Parietal lobe (tissue), 2 donors: ENCODE measurements around the gene MUS81.

DNA sequence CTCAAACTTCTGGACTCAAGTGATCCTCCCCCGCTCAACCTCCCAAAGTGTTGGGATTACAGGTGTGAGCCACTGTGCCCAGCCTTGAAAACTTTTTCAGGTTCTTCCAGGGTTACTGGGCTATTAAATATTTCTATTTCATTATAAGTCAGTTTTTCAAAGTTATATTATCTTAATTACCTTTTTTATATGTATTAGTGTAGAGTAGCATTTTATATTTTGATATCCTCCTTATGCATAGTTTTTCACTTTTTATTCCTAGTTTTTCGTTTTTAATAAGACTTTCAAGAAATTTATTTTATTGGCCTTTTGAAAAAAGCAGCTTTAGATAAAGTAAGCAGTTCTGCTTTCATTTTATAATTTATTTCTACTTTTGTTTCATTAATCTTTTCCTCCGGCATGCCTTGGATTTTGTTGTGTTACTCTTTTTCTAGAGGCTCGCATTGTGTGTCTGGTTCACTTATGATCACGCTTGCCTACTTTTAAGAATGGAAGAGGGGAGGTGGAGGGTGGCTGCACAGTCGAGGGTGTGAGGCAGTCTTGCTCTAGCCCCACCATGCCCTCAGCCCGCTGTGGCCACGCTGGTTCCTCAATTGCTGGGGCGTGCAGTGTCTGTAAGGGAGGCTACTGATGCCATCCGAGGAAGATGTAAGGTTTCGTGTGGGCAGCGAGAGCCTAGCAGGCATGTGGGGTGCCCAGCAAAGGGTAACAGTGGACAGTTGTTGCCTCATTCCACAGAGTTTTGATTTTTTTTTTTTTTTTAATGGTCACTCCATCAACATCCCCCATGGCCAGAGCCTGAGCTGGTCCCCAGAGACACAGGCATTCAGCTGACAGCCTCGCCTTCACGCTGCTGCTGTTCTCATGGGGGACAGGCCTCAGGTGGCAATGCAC, 55.2 kb downstream of the FRMD8 start:
- RAMPAGE, long total RNA, result no peak

DNA sequence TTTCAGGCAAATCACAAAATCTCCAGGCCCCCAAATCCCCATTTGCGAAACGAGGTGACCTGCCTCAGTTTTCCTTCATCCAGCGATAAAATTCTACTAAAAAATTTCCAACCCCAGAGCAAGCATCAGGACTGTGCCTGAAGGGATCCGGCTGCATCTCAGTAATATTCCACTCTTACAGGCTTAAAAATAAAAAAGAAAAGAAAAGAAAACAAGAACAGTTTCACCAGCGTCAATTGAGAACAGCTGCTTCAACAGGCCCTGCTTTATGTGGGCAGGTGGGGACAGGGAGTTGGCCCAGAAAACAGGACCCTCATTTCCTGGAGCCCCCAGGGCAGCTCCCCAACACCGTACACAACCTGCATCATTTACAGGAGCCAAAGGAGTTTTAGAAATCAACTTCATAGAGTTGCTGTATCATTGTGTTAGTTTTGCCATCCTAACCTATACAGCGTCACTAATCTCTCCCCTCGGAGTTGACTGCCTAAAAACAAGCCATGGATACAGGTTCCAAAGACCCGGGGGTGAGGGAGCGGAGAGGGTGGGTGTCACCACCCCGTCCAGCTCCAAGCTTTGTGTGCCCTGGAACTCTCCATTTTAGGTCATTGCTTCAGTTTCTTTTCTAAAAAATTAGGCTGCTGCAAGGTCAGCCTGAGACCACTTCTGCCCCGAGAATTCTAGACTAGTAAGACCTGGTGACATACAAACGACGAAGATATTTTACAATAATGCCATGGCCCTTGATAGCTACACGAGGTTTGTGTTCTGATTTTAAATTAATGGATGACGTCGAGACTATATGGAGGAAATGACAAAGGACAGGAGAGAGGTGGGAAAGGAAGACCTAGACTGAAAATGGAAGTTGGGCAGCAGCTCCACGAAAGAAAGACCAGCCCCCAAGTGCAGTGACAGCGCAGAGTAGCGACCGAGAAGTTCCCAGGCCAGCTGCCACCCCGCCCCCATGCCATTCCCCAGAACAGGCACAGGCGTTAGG, 28.1 kb upstream of the SCYL1 start:
- RAMPAGE, long total RNA, result no peak

DNA sequence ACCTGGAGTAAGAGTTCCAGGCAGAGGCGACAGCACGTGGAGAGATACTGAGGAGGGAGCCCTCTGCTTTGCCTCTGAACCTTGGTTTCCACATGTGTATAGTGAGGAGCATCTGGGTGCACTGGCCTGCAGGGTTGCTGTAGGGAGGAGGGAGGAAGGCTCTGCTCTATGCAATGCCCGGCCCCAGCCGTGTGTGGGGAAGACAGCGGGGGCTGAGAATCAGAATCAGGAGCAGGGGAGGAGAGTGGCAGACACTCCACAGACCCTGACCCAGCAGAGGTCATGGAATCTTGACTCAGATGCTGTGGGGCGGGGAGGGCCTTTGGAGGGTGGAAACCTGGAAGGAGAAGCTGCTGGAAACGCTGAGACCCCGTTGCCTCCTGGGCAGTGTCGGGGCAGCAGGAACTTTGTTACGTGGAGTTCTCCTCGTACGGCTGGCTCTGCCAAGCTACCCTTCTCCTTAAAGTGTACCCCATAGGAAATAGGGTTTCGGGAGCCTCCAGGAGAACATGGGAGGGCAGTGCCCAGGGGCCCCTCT, 4.1 kb downstream of the SCYL1 start:
- RAMPAGE, long total RNA, result no peak

DNA sequence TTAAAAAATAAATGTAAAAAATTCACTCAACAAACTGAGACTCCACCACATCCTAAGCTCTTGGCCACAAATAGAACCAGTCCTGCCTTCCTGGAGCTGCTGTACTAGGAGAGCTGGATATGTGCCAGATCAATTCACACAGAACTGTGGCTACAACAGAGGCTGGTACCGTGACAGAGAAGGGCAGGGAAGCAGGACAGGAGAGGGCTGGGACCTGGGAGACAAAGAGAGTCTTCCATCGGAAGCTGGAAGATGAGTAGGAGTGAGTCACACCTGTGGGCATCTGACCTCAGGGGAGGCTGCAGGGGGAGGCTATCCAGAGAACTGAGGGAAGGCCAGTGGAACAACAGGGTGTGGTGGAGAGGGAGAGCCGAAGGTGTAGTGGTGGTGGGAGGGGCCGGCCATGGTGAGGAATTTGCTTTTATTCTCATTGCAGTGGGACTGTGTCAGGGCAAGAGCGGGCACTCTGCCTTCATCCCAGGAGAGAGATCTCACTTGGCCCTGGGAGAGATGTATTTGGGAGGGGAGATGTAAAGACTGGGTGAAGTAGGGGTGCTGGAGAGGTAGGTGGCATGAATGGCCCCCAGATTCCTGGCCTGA, 1.9 kb upstream of the LTBP3 start:
- RAMPAGE, long total RNA, result no peak

- RAMPAGE, long total RNA, result no peak
These were observed 3.9 kb downstream of the EHBP1L1 start for GRCh38 chr11:65579333-65580504.

GRCh38 chr11:65582241-65582863, 6.5 kb downstream of the EHBP1L1 start:
- RAMPAGE, long total RNA, result no peak

- RAMPAGE, long total RNA, result no peak
These were observed 940 bp downstream of the MAP3K11 start for GRCh38 chr11:65612933-65613629.

DNA sequence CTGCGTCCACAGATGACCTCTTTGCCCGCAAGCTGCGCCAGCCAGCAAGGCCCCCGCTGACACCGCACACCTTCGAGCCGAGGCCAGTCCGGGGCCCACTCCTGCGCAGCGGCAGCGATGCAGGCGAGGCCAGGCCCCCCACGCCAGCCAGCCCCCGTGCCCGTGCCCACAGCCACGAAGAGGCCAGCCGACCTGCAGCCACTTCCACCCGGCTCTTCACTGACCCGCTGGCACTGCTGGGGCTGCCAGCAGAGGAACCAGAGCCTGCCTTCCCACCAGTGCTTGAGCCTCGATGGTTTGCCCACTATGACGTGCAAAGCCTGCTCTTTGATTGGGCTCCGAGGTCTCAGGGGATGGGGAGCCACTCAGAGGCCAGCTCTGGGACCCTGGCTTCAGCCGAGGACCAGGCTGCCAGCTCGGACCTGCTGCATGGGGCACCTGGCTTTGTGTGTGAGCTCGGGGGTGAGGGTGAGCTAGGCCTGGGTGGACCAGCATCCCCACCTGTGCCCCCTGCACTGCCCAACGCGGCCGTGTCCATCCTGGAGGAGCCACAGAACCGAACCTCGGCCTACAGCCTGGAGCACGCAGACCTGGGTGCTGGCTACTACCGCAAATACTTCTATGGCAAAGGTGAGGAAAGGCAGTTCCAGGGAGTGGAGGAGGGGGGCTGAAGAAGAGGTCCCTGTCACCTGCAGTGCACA, 3.2 kb downstream of the SIPA1 start:
- RAMPAGE, long total RNA, result no peak

DNA sequence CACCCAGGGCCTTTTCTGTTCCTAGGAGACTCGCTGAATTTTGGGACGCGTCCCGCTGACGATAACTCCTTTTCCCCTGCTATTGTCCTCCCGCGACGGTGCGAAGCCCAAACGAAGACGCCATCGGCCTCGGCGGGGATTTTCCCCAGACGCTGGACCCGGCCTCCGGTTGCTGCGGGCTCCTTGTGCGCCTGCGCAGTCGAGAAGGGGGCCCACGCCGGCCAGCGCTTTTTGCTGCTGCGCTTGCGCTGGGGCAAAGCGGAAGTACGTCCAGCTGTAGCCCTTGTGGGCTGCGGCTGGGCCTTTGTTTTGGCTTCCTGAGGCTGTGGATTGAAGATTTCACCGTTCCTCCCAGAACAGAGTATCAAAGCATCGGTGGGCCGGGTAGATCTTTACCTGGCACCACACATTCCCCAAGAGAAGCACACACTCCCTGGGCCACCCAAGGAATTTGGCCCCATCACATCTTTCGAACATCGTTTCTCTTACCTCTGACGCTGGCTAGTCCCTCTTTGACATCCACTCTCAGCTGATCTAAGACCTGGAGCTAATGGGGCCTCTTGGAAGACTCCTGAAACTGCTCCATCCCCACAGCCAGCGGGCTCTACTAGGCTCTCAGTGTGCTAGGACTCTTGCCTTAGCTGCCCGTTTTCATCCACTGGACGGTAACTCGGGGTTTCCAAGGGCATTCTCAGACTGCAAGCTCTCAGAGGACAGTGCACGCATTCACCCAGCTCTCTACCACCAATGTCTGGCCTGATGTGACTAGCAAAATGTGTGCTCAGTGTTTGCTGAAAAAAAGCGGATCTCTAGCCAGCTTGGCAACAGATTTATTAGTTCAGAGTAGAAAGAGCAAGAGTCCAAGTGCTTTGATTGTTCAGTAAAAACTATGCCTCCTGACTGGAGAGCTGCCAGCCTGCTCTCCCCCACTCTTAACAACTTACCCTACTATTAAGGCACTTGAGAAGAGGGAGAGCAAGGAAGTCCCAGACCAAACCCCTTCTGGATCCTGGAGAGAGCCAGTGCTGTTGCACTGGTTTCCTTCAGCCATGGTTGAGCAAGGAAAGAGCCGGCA, 9.6 kb downstream of the RELA start:
- RAMPAGE, long total RNA, result no peak

DNA sequence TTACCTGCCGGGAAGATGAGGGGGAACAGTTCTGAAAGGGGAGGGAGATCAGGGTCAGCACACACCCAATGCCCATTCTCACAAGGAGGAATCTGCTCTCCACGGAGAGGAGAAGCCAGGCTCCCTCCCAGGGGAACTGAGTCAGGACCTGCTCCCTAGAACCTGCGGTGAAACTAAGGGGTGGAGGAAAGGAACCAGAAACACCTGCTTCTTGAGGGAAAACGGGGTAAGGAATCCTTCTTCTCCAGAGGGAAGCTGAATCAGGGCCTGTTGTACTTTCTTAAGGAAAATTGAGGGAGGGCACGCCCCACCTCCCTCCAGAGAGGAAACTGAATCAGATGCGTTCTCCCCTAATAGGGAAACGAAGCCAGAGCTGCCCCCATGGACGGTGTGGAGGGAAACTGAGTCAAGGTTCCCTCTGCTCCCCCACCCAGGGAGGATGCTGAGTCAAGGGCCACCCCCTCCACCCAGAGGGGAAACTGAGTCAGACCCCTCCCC, 492 bp downstream of the RELA start:
- RAMPAGE, long total RNA, result no peak

DNA sequence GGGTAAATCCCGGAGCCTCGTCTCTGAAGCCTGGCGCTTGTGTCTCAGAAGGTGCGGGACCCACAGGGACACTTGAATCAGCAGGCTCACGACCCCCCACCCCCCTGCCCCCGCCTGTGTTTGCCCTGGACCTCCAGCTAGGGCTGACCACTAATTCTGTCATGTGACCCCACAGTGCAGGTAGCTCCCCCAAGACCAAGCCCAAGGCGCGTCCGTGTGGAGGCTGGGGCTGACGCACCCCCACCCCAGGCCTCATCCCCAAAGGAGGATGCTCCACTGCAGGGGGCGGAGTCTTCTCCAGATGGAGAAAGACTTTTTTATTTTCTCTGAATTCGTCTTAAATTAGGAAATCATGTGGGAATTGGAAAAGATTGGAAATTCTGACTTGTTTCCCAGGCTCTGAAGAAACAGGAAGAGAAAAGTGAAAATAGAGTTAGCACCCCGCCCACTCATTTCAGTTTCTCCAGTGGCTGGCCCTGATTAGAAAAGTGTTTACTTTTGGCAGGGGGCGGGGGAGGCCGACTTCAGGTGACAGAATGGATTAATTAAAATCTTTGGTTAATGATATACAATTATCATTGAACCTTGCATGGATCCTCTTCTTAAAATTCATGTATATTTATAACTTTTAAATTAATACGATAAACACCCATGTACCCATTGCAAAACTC, 1.1 kb upstream of the RELA start:
- RAMPAGE, long total RNA, result no peak

DNA sequence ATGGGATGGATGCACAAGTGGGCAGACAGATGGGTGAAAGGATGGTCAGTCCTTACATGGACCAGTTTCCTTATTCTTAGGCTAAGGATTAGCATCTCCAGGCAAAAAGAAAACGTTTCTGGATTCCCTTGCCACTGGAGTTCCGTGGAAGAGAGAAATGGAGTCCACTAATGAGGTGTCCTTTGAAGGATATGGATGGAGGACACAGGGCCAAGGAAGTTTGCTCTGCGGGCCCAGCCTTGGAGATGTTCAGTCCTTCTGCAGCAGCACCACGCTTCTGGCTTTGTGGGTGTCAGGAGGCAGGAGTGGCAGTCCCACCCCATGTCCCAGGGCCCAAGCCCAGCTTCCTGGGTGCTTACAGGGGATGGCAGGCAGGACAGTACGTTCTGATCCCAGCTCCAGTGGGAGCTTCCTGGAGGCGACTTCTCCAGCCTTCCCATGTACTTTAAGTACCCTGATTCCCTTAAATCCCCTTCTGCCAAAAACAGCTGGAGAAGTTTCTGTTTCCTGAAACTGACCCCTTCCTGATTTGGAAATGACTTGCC, 5.4 kb downstream of the AP5B1 start:
- RAMPAGE, long total RNA, result no peak

- RAMPAGE, long total RNA, result no peak
These were observed 4.8 kb downstream of the OVOL1 start for GRCh38 chr11:65791507-65792167.

- RAMPAGE, long total RNA, result no peak
These were observed 6.8 kb upstream of the SNX32 start for GRCh38 chr11:65826941-65827293.

DNA sequence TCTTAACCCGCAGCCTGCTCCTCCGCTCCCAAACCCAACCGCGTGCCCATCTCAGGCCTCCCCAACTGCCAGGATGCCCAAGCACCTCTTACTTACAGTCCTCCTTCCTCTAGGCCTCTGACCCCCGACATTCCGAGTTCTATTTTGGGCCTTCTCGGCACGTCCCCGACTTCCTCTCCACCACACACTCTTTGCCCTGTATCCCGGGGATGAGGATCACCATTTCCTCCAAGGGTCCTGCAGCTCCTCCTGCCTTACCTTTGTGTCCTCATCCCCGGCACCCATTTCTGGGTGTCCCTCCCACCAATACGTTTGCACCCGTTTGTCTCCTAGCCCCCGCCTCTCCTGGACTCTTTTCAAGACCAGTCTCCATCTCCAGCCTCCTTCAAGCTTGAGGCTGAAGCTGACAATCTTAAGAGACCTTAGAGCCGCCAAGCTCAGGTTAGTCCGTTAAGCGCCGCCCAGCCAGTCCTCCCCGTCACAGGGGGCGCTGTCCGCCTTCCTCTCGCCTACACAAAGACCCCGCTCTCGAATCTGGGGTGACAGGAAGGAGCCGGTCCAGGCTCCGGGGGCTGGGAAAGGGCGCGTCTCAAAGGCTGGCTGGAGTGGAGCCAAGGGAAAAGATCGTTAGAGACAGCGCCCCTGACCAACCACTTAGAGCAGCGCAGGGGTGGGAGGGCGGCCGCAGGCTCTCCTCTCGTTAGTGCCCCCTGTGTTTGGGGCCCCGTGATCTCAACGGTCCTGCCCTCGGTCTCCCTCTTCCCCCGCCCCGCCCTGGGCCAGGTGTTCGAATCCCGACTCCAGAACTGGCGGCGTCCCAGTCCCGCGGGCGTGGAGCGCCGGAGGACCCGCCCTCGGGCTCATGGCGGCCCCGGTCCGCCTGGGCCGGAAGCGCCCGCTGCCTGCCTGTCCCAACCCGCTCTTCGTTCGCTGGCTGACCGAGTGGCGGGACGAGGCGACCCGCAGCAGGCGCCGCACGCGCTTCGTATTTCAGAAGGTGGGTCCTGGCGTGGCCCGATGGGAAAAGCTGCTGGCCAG, at the start of gene MUS81:
Gene MUS81, plus strand, starts transcription at position 542 of the 1,038 bp plus-strand sequence.
- RAMPAGE, long total RNA, result no peak

- RAMPAGE, long total RNA, result no peak
These were observed 639 bp downstream of the MUS81 start for GRCh38 chr11:65860930-65861213.

DNA sequence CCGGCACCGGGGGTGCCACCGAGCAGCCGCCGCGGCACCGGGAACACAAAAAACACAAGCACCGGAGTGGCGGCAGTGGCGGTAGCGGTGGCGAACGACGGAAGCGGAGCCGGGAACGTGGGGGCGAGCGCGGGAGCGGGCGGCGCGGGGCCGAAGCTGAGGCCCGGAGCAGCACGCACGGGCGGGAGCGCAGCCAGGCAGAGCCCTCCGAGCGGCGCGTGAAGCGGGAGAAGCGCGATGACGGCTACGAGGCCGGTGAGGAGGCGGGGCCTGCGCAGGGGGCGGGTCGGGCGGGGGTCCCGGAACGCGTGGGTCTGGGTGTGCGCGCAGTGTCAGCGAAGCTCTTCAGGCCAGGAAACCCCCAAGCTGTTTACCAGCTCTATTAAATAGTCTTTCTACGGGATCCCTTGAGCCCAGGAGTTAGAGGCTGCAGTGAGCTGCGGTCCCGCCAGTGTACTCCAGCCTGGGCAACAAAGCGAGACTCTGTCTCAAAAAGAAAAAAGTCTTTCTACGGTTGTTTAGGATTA, 368 bp downstream of the SART1 start:
- RAMPAGE, long total RNA, result no peak

DNA sequence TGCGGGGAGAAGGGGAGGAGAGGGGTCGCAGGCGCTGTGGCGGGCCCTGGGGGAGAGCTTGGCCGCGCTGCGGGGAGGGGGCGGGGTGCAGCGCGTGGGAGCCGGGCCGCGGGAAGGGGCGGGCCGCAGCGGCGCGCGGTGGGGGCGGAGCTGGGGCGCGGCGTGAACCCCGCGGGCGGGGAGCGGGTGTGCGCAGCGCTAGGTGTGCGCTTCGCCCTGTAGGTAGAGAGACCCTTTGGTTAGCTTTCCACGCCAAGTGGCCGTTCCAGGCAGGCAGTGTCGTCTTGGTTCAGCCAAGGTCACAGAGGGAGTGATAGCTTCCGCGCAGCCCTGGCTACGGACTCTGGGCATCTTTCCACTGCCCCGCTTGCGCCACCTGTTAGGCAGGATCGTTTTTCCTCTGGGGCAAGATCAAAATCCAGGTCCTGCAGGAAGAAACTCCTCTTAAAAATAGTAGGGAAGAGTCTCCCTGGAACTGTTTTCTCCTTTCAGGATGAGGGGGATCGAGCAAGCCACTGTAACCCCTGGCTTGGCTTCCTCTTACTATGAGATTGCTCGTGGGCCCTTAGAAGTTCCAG, 404 bp downstream of the BANF1 start:
- RAMPAGE, long total RNA, result no peak

DNA sequence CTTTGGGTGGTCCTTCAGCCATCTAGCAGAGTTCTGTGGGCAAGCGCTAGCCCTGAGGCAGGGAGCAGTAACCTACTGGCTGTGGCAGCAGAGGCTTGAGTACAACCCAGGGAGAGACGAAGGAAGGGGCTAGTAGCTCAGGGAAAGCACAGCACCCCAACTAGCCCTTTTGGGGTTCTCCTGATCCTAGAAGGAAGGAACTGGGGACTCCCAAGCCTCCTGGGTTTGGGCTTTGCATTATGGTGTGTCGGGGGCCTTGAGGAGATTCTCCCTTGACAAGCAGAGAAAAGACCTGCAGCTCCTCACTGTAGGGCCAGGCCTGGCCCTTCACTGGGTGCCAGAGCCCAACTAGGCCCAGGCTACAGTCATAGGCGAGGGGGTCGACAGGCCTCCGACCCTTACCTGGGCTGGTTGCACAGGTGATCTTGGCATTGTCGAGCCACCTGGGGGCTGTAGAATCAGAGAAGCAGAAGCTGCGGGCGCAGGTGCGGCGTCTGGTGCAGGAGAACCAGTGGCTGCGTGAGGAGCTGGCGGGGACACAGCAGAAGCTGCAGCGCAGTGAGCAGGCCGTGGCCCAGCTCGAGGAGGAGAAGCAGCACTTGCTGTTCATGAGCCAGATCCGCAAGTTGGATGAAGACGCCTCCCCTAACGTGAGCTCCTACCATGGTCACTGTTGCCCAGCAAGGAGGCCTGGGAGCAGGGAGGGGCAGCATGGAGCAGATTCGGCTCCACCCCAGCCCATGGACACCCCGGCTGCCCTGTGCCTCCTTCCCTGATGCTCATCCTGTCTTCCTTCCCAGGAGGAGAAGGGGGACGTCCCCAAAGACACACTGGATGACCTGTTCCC, 4.0 kb downstream of the KLC2 start:
- RAMPAGE, long total RNA, result no peak

GRCh38 chr11:66279355-66279959, 1.5 kb downstream of the CNIH2 start:
- RAMPAGE, long total RNA, result no peak